Bronchial epithelial cell (primary cell): ENCODE results near the gene GBX1.

DNA sequence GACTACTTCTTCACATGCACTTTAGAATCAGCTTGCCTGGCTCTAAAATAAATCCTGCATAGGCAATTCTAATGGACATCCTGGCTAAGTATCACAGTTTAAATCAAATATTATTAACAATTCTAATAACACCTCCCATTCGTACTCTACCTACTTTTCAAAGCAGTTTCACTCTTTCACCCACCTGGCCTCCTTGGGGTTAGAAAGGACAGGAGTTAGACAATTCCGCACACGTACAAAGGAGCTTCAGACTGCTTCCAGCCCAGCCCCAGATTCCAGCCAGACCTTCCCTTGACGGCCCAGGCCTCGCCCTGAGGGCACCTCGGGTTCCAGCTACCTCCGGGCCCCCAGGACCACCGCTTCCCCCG is 753 bp downstream of the TMEM176B start:
- RRBS, 2 experiments = 4% methylated on average over 3 of the region's 9 CpGs

DNA sequence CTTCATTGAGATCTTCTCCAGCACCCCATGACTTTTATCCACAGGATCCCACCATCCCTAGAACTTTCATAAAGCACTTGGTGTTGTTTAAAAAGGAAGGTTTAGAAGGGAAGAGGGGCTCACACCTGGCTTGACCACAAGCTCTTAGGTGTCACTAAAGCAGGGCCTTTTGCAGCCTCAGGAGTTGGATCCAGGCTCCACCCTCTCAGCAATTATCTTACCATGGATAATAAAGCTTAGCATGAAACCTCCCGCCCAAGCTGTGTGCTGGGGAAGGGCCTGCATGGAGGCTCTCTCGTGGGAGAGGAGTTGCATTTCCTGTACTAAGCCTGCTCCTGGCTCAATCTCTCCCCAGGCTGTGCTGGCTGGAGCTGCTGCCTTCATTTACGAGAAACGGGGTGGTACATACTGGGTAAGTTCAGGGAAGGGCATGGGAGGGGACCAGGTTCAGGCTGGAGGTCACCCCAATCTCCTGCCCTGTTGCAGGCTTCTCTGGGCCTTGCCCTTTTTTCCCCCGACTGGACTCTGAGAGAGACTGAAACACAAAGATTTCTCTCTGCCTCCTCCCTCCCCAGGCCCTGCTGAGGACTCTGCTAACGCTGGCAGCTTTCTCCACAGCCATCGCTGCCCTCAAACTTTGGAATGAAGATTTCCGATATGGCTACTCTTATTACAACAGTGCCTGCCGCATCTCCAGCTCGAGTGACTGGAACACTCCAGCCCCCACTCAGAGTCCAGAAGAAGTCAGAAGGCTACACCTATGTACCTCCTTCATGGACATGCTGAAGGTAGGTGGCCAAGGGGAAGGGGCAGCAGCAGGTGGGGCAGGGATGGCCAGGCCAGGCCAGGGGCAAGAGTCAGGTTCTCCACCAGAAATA is 2.7 kb downstream of the TMEM176A start:
- RRBS, 2 experiments = no CpG with 5 or more reads among the region's 10 CpGs

DNA sequence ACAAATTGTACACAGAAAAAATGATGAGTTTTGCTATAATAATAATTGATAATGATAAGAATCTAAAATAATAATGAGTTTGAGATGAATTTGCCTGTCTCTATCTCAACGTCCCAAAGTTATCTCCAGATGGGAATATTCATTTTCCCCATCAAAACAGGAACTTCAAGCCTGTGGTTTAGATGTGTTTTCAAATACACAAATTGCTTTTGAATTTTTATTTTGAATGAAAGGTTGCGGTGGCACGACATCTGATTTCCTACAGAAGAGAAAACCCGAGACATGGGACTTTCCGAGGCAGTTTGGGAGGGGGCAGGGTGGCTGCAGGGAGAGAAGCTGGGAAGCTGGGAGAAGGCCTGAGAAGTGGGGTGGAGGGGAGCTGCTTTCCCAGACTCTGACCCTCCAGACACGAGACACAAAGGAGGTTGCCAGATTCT is 19.5 kb downstream of the TMEM176A start:
- RRBS, 2 experiments = no CpG with 5 or more reads among the region's 6 CpGs

GRCh38 chr7:150876709-150877932 is 24.8 kb downstream of the AOC1 start:
- RRBS, 2 experiments = no CpG with 5 or more reads among the region's 26 CpGs

DNA sequence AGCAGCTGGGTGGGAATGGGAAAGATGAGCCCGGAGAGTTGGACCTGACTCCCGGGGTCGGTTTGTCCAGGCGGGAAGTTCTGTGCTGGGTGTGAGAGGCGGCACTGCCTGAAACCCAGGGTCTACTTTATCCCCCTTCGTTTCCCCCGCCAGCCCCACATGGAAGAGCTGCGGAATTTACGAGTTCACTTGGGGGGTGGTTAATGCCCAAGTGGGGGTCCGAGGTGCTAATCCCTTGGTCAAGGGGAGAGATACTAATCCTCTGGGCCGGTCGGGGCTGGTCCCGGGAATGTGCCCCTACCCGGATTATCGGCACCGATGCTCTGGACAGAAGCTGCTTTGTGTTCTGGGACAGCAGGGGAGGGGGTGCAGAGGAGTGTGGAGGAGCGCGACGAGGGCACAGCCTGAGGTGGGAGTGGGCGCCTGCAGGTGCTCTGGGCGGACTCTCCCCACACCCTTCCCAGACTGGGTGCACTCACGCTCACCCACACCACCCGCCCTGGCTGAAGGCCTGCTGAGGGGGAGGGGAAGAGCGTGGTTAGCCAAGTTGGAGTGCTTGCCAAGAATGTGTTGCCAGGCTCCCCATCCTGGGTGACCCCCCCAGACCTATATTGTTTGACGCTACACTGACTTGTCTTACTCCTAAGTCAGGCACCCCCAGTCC is 978 bp downstream of the SLC4A2 start:
- RRBS, 2 experiments = 0% methylated on average over 1 of the region's 25 CpGs; no CpG with 5 or more reads in 1 of the 2 experiments

- RRBS, 2 experiments = 86 to 89% methylated on average over 8 to 10 of the region's 24 CpGs
These were observed 6.4 kb downstream of the FASTK start for GRCh38 chr7:151073991-151074804.

DNA sequence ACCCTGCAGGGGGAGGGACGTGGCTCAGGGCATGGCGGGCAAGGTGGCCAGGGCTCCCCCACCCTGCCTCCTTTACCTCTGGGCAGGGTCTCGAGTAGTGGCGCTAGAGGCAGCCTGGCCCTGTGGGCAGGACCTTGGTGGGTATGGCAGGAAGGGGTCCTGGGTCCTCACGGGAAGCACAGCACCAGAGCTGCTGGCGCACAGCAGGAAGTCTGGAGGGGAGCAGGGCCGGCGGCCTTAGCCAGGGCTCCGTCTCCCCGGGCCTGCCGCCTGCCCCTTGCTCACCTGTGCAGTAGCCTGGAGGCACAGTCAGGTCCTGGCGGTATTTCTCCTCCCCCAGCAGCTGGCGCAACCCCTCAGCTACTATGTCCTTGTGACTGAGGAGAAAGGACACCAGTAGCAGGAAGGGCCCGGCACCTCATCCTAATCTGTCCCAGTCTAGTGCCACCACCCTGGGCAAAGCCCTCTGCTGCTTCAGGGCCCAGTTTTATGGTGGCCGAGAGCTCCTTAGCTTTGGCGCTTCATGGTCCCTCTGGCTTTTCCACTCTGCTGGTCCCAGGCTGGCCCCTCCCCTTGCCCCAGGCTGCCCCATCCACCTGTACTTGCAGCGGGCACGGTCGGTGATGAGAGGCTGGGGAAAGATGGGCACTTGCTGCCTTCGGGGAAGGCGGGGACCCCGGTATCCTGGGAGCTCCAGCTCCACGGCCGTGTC is 3.4 kb downstream of the FASTK start:
- RRBS, 2 experiments = no CpG with 5 or more reads among the region's 24 CpGs

DNA sequence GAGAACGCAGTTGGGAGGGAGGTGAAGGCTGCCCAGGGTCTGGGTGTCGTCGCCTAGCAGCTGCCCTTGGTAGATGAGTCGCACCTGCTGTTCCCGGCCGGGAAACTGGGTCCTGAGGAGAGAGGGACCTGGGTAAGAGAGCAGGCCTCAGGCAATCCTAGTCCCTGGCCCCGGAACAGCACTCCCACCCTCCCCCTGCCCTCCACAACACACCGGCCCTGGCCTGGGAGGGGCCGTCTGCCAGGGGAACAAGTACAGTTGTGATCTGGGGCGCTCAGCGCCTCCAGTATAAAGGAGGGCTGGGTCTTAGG is 1.1 kb upstream of the FASTK start:
- RRBS, 2 experiments = 5 to 10% methylated on average over 2 of the region's 11 CpGs

DNA sequence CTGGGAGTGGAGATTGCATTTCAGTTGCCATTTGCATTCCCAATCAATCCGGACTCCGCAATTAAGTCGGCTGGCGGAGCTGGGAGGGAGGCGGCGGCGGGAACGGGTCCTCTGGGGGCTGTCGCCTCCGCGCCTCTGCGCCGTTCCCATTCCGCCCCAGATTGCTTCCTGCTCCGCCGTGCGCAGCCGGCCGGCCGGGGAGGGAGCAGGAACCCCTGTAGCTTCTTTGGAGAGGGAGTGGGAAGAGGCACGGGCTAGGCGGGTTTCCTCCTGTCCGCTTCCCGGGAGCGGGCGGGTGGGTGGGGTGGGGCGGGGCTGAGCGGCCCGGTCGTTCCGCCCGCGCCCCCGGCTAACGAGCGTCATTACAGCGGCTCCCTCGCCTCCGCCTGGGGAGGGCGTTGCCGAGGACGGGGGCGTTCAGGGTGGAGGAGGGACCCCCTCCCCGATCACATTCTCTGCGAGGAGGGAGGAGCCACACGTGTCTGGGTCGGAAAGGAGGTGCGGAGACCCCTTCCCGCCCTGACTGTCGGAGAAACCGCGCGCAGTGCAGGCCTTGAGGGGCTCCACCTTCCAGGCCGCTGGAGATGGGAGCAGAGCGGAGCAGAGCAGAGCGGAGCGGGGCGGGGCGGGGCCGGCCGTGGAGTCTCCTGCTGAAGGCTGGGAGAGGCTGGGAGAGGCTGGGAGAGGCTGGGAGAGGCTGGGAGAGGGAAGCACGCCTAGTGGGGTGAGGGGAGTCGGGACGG is 39.7 kb downstream of the AGAP3 start:
- RRBS, 2 experiments = 5 to 6% methylated on average over 6 to 10 of the region's 64 CpGs

- RRBS, 2 experiments = 1 to 2% methylated on average over 98 to 99 of the region's 109 CpGs
These were observed at the start of gene GBX1 for GRCh38 chr7:151167461-151168372. Gene GBX1 (minus strand): TSS chr7:151167694.

GRCh38 chr7:151355757-151356366 is 14.2 kb downstream of the NUB1 start:
- RRBS, 2 experiments = no CpG with 5 or more reads among the region's 6 CpGs

GRCh38 chr7:151408273-151409515 is 1.1 kb downstream of the WDR86 start:
- RRBS, 2 experiments = 4 to 6% methylated on average over 17 to 20 of the region's 56 CpGs

DNA sequence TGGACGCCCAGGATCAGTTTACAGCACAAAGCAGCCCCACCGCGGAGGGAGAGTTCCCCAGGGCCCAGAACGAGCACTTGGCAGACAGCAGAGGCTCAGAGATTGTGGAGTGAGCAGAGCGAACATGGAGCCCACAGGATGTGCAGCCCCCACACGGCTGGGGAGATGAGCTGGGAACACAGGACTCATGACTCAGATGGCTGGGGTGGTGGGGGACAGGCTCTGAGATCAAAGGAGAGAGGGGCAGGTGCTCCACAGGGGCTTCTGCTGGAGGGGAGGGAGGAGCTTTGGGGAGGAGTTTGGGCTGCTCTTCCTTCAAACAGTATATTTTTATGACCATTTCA is 757 bp upstream of the CRYGN start:
- RRBS, 2 experiments = no CpG with 5 or more reads among the region's 6 CpGs

- RRBS, 2 experiments = no CpG with 5 or more reads among the region's 7 CpGs
These were observed 12.8 kb downstream of the RHEB start for GRCh38 chr7:151506703-151507409.

DNA sequence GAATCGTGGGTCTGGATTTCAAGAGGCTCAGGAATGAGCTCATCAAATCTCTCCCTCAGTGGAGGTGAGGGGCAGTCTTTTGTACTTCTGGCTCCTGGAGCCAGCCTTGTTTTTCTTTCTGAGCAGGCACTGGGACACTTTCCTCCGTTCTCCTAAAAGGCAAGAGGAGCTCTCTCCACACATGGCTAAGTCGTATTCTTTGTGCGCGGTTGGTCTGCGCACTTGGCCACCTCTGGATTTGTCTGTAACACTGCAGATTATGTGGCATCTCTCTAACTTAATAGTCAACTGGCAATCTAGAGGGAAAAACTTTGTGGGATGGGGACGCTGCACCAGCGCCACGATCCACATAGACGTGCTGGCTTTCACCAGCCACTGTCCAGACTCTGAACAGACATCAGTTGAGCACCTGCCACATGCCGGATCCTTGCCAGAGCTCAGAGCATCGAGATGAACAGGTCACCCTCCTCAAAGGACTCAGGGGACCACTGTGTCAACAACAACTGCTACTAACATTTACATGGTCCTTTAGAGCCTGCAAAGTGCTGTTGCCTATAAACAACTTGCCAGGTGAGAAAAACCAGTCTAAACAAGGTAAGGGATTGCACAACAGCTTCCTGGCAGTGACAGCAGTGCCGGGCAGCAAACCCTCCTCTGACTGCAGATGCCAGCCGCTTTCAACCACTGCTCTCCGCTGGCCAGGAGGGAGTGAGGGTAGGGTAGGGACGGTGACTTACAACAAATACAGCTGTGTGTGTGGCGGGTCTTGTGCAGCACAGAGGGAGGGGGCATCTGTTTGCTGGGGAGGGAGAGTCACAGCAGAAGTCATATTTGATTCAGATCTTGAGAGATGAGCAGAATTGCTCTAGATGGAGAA is 32.6 kb upstream of the RHEB start:
- RRBS, 2 experiments = no CpG with 5 or more reads among the region's 17 CpGs

GRCh38 chr7:151628715-151629216 is 109.1 kb upstream of the RHEB start:
- RRBS, 2 experiments = no CpG with 5 or more reads among the region's 7 CpGs

GRCh38 chr7:151682928-151683501 is 163.3 kb upstream of the RHEB start:
- RRBS, 2 experiments = no CpG with 5 or more reads among the region's 9 CpGs

GRCh38 chr7:151739884-151740275 is 137.0 kb downstream of the PRKAG2 start:
- RRBS, 2 experiments = 95% methylated on average over 4 of the region's 10 CpGs

GRCh38 chr7:151755851-151757039 is 120.7 kb downstream of the PRKAG2 start:
- RRBS, 2 experiments = no CpG with 5 or more reads among the region's 40 CpGs

DNA sequence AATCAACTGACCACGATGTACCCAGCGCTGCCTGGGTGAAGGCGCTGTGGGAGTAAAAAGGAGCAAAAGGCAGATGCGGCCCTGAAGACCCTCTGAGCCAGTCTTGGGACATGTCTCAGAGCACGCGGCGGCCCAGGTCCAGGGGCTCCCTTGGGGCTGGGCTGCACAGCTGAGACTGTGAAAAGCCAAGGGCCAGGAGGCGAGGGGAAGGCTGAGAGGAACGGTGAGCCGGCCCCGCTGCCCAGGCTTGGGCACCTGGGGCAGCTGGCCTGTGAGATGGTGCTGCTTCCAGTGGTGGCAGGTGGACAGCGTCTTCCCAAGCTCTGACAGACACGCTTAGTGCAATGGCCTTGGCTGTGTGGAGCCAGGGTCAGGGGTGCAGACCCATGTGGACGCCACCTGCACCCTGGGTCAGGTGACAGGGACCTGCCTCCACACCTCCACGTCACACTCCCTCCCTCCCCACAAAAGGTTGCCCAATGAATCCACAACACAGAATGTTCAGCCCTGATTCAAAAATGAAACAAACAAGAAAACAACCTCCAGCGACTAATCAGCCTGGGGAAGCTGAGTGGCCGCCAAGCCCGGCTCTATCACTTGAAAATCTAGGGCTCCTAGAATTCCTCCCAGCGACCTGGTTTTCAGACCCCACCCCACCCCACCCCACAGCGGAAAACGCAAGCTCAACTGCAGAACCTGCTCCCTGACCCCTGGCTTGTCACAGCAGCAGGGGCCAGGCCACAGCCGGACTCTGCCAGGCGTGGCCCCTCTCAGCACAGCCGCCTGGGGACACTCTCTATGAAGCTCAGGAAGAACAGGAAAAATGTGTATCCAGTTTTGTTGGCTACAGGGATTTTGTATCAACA is 54.3 kb downstream of the PRKAG2 start:
- RRBS, 2 experiments = no CpG with 5 or more reads among the region's 24 CpGs